Renal cortical epithelial cell (primary cell): ENCODE data around the genes DPM3 and MEX3A.

DNA sequence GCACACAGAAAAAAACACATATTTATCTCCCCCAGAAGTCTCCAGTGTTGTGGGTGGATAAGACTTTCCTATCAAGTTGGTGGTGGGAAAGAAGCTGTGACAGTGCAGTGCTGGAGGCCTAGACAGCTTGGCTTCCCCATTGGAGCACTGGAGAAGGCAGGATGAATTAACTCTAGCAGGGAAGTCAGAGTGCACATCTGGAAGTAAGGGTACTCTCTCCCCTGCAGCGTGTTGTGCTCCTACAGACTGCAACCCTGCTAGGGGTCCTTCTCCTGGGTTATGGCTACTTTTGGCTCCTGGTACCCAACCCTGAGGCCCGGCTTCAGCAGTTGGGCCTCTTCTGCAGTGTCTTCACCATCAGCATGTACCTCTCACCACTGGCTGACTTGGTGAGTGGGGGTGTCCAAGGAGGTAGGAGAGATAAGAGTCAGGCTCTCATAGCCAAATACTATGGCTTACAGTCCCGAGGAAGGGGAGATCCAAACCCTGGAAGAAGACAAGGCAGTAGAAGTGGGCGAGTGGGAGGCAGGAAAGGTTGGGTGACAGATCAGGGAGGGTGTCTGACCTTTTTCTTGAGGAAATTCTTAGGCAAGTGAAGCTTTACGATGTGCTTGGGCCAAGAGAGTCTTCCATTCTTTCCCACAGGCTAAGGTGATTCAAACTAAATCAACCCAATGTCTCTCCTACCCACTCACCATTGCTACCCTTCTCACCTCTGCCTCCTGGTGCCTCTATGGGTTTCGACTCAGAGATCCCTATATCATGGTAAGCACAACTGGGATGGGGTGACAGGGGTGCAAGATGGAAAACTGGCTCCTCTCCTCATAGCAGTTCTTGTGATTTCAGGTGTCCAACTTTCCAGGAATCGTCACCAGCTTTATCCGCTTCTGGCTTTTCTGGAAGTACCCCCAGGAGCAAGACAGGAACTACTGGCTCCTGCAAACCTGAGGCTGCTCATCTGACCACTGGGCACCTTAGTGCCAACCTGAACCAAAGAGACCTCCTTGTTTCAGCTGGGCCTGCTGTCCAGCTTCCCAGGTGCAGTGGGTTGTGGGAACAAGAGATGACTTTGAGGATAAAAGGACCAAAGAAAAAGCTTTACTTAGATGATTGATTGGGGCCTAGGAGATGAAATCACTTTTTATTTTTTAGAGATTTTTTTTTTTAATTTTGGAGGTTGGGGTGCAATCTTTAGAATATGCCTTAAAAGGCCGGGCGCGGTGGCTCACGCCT lies 2.1 kb downstream of the SLC50A1 start:
- RRBS: no CpG with 5 or more reads among the region's 12 CpGs

- RRBS: no CpG with 5 or more reads among the region's 39 CpGs
Measured at GRCh38 chr1:155140166-155140924, at the start of gene DPM3. Gene DPM3 (minus strand): TSS chr1:155140531.

GRCh38 chr1:155186116-155187281 lies 12.8 kb downstream of the TRIM46 start:
- RRBS: no CpG with 5 or more reads among the region's 16 CpGs

- RRBS: no CpG with 5 or more reads among the region's 8 CpGs
Measured at GRCh38 chr1:155199569-155200253, 8.0 kb downstream of the THBS3 start.

- RRBS: no CpG with 5 or more reads among the region's 1 CpG
Measured at GRCh38 chr1:155240459-155240754, 642 bp downstream of the GBA1 start.

- RRBS: no CpG with 5 or more reads among the region's 16 CpGs
Measured at GRCh38 chr1:155262864-155263893, 1.0 kb upstream of the SCAMP3 start.

GRCh38 chr1:155323189-155324080 lies 2.7 kb downstream of the RUSC1 start:
- RRBS: 1% methylated on average over 27 of the region's 68 CpGs

DNA sequence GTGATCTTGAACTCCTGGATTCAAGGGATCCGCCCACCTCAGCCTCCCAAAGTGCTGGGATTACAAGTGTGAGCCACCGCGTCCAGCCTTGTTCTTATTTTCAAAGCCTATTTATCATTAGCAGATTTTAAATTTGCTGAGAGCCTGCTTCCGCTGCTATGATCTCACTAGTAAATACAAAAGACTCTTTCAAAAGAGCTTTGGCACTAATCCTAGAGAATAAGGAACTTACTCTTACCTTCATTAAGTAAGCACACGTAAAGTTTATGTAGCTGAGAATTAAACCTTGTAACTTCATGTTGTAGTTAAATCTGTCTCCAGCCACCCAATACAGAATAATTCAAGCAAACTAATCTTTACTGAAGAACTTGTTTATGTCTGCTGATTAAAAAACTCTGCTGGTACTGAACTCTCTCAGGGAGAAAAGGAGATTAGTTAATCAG lies 72.2 kb downstream of the RUSC1 start:
- RRBS: no CpG with 5 or more reads among the region's 5 CpGs

GRCh38 chr1:155463978-155464642 lies 98.5 kb downstream of the ASH1L start:
- RRBS: no CpG with 5 or more reads among the region's 5 CpGs

DNA sequence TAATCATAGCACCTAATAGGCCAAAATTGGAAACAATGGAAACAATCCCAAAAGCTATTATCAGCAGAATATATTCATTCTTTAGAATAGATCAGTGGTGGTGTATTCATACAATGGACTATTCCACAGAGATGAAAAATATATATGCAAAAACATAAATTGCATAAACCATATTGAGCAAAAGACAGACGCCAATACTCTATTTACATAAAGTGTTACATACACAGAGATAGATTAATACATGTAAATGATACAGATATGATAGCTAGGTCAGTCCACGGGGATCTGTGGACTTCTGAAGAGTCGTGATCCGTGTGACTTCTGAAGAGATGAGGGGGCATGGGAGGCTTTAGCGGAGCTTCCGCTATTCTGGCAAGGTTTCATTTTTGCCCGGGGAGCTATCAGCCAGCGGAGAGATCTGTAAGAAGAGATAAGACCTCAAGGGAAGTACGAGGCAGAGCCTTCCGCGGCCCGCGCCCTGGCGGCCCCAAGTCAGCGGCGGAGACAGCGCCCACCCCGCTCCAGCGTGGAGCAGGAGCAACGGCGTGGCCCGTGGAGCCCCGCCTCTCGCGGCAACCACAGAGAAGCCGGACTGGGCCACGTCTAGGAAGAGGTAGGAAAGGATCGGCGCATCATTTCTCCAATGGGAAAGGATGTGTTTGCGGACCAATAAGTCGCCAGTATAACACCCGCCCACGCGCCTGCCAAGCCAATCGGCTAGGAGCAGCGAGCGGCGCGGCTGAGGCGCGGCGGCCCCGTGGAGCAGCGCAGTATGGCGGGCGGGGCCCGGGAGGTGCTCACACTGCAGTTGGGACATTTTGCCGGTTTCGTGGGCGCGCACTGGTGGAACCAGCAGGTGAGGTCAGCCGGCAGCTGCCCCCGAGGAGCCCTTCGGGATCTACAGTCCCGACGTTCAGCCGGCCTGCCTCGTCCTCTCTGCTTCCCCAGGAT lies 56.4 kb downstream of the DAP3 start:
- RRBS: no CpG with 5 or more reads among the region's 58 CpGs

DNA sequence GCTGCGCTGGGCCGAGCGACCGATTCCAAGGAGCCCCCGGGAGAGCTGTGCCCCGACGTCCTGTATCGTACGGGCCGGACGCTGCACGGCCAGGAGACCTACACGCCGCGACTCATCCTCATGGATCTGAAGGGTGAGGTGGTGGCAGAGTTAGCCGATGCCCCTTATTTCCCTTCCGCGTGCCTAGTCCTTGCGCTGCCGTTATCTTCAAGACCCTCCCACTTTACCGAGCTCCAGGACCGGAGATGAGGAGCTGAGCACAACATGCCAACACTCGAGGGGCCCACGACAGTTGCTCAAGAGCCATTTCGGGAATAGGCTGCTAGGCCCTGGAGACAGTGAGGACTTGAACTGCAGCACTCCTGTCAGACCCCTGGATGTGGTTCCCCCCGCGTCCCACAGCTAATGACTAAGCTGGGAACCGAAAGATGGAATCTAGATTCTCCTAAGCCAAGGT lies 57.1 kb downstream of the DAP3 start:
- RRBS: no CpG with 5 or more reads among the region's 28 CpGs

GRCh38 chr1:155883850-155884781 lies 24.7 kb downstream of the SYT11 start:
- RRBS: no CpG with 5 or more reads among the region's 8 CpGs

- RRBS: no CpG with 5 or more reads among the region's 4 CpGs
Measured at GRCh38 chr1:155892962-155893541, 18.1 kb downstream of the RIT1 start.

GRCh38 chr1:155934878-155935533 lies 793 bp upstream of the KHDC4 start:
- RRBS: no CpG with 5 or more reads among the region's 24 CpGs

GRCh38 chr1:155943174-155943860 lies 1.9 kb downstream of the RXFP4 start:
- RRBS: no CpG with 5 or more reads among the region's 5 CpGs

GRCh38 chr1:155968515-155968879 lies 9.8 kb downstream of the ARHGEF2 start:
- RRBS: no CpG with 5 or more reads among the region's 2 CpGs

- RRBS: 3% methylated on average over 8 of the region's 24 CpGs
Measured at GRCh38 chr1:155977024-155978018, 1.0 kb downstream of the ARHGEF2 start.

- RRBS: no CpG with 5 or more reads among the region's 13 CpGs
Measured at GRCh38 chr1:156074288-156075037, 7.8 kb downstream of the MEX3A start.

DNA sequence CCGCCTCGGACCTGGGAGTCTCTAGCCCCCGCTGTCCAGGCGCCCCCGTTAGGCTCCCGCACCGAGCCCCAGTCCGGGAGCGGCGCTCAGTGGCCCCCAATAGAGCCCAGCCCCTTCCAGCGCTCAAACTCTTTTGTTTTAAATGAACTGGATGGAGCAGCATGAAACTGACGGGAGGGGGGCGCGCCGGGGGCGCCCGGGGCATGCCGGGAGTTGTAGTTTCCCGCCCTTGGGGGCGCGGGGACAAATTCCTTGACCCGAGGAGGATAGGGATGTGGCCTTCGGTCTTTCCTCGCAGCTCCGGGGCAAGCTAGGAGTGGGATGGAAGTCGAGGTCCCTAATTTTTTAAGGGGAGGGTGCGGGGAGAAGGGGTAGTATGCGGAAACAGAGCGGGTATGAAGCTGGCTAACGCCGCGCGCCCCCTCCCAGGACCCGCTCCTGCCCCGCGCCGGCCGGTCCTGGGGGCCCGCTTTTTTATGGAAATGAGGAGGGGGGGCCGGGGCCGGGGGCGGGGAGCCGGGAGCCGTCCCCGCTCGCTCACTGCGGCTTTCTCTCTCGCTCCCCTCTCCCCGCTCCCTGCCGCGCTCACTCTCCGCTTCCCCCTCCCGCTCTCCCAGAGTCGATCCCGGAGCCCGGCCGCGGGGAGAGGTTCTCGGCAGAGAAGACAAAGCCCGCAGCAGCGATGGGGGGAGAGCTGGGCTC lies at the start of gene MEX3A:
TSS of gene MEX3A (minus strand) at position 135 of the 702 bp plus-strand sequence.
- RRBS: 2% methylated on average over 11 of the region's 61 CpGs

DNA sequence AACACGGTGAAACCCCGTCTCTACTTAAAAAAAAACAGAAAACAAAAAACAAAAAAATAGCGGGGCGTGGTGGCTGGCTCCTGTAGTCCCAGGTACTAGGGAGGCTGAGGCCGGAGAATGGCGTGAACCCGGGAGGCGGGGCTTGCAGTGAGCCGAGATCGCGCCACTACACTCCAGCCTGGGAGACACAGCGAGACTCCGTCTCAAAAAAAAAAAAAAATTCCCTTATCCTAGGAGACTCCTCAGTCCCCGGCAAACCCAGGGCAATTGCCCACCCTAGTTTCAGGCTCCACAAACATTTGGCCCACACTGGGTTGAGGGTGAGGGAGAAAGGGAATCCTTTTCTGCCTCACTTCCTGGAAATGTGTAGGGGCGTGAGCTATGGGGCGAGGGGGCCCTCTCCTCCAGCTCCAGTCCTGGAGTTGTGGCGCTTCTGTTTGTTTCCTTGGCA lies 8.6 kb upstream of the LMNA start:
- RRBS: no CpG with 5 or more reads among the region's 17 CpGs